Kidney epithelial cell (primary cell): ENCODE data around the gene CIZ1.

DNA sequence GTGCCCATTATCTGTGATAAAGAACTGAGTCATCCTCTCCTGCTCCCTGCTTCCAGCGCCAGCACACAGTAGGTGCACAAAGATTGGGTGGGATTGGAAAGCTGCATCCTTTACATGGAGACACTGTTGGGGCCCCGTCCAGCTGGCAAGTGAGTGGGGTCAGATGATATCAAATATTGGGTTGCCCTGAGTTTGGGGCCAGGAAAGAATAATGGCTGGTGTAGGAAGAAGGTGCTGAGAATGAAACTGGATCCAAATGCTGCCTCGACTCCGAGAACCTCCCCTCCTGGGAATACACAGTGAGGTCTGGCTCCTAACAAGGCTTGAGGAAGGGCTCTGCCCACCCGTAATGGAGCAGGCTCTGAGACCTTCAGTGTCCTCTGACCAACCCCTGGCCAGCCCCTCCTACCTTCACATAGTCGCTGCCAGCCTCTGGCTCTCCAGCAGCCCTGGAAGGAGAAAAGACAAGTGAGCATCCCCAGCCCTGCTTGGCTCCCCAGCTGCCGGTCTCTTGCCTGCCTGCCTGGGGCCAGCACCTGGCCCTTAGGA is 17.2 kb downstream of the SH2D3C start:
- RAMPAGE, long total RNA: no peak
- RRBS: no CpG with 5 or more reads among the region's 7 CpGs

DNA sequence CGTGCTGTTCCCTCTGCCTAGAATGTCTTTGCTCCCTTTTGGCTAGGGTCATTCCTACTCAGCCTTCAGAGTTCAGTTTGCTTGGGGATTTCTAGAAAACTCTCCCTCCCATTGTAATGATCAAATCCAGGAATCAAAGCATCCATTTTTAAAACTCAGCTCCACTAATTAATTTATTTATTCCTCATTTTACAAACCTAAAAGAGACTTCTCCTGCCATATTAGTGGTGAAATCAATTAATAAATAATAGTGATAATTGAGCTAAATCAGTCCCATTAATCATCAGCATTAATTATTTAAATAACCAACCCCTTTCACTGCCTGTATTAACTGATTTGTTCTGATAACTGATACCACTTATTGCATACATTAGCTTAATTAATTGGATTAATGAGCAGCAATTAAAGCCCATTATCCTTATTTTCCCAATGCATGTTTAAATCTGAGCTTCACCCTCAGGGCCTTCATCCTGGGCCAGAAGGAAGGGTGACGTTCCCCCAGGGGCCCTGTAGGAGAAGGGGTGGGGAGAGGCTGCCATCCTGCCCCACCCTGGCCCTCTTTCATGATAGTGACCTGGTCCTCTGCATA is 12.7 kb downstream of the SH2D3C start:
- RAMPAGE, long total RNA: no peak
- RRBS: no CpG with 5 or more reads among the region's 2 CpGs

DNA sequence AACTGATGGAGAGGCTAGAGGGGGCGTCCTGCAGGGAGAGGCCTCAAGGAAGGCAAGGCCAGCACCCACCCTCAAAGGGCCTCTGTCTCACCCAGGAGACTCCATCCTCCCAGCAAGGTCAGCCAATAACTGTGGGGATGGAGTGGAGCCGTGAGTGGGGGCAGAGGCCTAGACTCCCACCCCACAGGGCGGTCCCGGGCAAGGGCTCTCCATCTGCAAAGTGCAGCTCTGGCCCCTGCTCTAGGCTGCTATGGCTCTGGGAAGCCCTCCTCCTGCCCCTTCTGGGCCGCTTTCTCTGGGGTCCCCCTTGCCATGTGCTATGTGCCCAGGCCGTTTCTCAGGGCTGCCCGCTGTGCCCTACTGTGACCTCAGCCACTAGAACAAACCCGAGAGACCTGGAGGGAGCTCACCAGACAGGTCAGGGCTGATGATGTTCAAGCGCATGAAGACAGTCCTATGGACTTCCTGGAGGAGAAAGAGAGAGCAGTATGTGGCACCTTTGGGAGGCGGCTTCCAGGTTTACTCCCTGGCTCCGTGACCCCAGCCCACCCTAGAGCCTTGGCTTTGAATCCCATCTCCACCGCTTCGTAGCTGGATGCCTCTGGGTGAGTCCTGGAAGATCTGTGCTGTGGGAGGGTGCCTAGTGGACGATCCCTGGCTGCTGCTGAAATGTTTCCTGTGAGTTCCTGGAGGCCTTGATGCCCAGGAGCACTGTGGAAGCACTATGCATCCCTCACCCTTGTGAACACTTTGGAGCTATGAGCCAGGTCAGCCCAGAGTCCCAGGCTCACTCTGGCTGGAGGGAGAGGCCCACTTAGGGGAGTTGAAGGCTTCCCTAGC is 14.3 kb downstream of the FPGS start:
- RAMPAGE, long total RNA: no peak
- RRBS: no CpG with 5 or more reads among the region's 14 CpGs

DNA sequence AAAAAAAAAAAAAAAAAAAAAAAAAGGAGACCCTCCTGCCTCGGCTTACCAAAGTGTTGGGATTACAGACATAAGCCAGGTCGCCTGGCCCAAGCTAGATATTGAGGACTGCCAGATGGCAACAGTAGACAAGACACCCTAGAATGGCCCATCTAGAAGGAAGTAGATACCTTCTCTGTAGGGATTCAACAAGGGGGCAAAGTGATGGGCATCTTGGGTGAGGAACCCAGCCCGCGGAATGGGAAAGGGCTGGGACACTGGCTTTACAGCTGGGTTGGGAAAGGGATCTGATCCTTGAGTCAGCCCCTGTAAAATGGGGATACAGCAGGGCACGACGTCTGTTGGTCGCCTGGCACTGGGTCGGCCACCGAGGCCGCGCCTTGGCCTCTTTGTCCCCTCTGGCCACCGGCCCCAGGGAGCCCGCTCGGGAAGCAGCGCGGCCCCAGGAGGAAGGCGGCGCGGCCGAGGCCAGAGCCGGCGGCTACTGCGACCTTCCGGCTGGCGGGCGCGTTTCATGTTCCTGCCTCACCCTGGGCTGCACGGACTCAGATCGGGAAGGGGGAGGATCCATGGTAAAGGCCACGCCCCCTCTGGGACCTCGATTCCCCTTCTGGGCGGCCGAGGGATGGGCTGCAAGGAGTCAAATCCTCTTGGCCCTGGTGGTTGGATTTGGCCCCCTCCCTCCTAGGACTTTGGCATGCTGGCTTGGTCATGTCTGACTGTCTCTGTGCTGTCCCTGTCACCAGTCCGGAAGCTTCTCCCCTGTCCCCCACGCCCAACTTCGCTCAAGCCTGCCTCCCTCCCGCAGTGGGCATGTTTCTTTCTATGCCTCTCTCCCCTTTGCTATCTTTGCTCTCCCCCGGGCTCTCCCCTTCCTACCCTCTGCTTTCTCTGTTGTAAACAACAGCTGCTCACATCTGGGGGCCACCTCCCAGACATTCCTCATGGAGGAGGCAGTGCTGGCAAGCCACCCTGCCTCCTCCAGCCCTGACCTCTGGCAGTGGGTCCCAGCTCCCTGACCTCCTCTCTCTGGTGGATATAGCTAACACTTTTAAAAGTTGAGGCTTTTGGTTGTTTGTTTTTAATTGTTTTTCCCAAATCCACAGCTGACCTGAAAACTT is 25.7 kb downstream of the FPGS start:
- RAMPAGE, long total RNA: no peak
- RRBS: 6% methylated on average over 10 of the region's 38 CpGs

- RAMPAGE, long total RNA: no peak
- RRBS: no CpG with 5 or more reads among the region's 8 CpGs
Measured at GRCh38 chr9:127882527-127882945, 5.1 kb upstream of the AK1 start.

GRCh38 chr9:127884312-127884876 is 6.9 kb upstream of the AK1 start:
- RAMPAGE, long total RNA: no peak
- RRBS: no CpG with 5 or more reads among the region's 11 CpGs

- RAMPAGE, long total RNA: no peak
- RRBS: no CpG with 5 or more reads among the region's 1 CpG
Measured at GRCh38 chr9:127918220-127918647, 1.4 kb upstream of the ST6GALNAC4 start.

GRCh38 chr9:127927133-127927862 is 3.3 kb downstream of the PIP5KL1 start:
- RAMPAGE, long total RNA: start-site peak on the minus strand at chr9:127927421-127927532, 7 and 9 reads in 2 replicates
- RRBS: 2% methylated on average over 18 of the region's 54 CpGs

DNA sequence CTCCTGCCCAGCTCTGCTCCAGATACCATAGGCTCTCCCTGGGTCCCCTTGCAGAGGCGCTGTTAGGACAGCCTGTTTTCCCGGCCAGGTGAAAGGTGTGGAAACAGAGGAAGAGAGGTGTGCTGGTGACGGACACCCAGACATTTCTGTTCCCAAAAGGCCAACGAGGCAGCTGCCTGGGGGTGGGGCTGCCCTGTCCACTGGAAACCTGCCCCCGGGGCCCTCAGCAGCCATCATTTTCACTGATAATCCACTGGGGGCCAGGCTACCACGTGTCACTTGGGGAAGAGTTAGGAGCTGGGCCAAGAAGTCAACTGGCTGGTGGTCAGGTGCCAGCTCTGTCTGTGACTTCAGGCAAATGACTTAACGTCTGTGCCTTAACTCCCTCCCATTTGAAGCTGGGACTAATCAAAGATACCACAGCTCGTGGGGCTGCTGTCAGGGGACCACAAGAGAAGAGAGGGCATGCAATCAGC is 12.1 kb upstream of the DPM2 start:
- RAMPAGE, long total RNA: no peak
- RRBS: no CpG with 5 or more reads among the region's 8 CpGs

GRCh38 chr9:127950298-127951487 is 13.0 kb upstream of the DPM2 start:
- RAMPAGE, long total RNA: no peak
- RRBS: 45% methylated on average over 9 of the region's 33 CpGs

DNA sequence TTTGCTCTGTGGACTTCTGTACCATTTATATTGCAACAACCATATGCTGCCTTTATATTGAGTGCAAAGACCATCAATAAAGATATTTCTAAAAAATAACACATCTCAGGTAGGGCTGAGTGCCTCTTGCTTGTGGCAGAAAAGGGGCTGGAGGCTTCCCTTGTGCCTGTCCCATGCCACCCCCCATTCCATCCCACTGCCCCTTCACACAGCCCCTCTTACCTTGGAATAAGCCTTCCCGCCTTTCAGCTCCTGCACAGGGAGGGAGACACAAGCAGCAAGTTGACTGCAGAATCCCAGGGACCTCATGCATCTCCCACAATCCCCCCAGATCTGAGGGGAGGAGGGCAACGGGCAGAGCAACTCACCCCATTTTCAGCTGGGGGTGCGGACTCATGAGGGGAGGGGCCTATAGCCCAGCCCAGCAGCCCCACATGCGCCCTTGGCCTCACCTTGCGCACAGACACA is 15.7 kb upstream of the DPM2 start:
- RAMPAGE, long total RNA: no peak
- RRBS: no CpG with 5 or more reads among the region's 5 CpGs

DNA sequence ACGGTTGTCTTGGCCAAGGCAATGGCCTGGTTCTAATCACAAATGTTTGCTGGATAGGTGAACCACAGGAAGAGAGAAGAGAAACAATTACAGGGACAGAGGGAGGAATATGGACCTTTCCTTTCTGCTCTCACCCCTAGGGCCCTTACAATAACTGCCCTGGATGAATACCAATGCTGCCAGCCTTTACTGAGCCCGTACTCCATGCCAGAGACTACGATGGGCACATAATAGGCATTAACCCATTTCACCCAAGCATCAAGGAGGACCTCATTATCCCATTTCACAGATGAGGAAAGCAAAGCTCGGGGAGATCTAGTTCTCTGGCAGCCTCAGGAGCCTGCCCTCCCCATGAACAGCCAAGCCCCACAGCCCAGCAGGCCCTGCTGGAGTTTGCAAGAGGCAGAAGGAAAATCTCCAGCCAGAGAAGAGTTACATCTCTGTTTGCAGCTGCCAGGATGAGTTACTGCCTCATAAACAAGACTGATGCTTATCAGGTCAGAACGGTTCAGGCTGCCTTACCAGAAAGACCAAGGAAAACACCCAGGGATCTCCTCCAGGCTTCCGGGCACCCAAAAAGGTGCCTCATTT is 11.4 kb downstream of the EEIG1 start:
- RAMPAGE, long total RNA: no peak
- RRBS: no CpG with 5 or more reads among the region's 6 CpGs

DNA sequence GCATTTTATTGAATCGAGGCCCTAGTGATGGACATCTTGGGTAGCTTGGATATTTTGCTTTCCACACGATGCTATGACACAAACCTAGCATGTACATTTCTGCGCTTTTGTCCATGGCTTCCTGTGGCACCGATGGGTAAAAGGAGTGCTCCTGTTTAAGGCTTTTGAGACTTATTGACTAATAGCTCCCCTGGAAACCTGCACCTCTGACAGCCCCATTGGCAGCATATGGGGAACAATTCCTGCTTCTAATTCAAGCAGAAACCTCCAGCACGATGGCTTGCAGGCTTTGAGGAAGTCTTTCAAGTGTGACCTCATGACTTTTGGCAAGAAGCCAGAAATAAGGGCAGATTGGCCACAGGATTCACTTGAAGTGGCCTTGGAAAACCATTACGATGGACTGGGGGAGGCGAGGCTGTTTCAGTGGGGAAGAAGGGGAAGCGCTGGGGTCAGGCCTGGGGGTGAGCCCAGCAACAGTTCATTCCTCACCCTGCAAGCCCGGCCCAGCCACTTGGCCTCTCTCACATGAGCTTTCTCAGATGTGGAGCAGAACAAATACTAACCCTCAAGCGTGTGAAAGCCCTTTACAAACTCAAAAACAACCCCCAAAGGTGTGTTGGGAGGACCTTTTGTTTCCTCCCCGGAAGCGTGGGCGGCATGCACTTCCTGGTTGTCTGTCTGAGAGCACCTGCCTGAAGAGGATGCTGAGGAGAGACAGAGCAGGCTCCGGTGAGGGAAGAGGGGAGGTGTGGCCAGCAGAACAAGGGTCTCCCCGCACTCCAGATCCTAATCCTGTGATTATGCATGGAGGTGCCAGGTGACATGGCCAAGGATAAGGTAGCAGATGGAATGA is 26.8 kb upstream of the EEIG1 start:
- RAMPAGE, long total RNA: no peak
- RRBS: 55% methylated on average over 4 of the region's 15 CpGs

DNA sequence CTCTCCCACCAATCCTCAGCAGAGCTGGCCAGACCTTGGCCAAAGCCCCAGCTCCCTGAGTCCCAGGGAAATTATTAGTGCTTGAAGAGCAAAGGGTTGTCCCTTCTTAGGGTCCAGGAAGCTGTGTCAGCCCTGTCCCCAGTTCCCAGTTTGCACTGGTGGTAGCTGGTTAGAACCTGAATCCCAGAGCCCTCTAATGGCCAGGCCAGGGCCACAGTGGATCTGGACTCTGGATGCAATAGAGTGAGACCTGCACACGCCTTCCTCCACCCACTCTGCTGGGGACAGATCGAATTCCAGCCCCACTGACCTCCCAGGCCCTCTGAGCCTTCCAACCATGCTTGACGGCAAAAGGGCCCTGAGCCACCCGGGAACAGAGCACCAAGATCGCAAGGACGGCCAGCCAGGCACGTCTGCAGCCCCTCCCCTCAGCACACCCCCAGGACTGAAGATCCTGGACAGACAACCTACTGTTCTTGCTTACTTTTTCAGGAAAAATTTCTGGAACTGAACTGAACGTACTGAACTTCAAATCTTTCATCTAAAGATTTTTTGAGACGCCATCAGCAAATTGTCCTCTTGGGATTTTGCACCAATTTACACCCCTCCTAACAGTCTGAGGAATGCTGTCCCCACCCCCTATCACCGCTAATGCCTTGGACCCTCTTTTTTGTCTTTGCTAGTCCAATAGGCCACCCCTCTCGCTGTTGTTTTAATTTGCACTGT is 23.6 kb downstream of the NAIF1 start:
- RAMPAGE, long total RNA: no peak
- RRBS: no CpG with 5 or more reads among the region's 11 CpGs

DNA sequence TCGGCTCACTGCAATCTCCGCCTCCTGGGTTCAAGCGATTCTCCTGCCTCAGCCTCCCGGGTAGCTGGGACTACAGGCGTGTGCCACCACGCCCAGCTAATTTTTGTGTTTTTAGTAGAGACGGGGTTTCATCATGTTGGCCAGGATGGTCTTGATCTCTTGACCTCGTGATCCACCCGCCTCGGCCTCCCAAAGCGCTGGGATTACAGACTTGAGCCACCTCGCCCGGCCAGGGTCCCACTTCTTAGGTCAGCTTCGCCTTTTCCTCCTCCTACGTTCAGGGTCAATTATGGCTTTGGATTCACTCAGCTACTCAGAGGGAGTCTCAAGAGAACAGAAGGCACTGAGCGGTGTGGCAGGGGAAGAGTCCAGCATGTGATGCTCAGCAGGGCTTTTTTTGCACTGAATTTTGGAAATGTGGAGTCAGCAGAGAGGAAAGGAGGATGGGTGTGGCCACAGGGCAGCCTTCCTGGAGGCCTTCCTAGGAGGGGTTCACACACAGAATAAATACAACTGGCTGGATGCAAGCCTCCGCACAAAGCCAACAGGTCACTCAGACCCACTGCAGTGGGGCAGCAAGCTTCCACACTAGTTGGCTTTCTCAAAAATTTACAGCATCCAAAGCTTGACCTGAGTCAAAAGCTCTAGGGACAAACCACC is 4.9 kb downstream of the NAIF1 start:
- RAMPAGE, long total RNA: no peak
- RRBS: no CpG with 5 or more reads among the region's 17 CpGs

DNA sequence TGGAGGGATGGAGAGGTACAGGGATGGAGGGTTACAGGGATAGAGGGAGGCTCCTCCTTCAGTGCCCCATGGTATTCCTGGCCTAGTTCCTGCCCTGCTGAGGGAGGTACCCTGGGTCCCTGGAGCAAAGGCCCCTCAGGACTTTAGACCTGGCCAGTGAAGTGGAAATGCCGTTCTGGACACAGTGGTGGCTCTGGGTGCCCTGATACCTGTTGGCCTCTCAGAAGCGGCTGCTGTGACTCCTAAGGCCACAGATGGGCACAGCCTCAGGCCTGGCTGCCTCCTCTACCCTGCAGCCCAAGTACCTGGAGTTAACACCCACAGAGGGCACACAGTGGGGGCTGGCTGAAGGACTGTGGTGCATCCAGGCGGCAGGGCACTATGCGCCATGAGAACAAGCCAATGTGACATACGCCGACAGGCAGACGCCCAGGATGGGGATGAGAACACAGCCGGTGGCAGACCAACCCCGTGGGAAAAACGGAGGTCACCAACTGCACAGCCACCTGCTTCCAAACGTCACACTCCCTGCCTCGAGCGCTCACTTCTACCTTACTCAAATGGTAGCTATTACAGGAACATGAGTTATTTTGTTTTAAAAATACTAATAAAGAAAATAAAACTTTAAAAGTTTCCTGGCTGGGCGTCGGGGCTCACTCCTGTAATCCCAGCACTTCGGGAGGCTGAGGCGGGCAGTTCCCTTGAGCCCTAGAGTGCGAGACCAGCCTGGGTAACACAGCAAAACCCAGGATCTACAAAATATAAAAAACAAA is 8.2 kb downstream of the PTGES2 start:
- RAMPAGE, long total RNA: no peak
- RRBS: no CpG with 5 or more reads among the region's 18 CpGs

- RAMPAGE, long total RNA: no peak
- RRBS: no CpG with 5 or more reads among the region's 10 CpGs
Measured at GRCh38 chr9:128141876-128142624, 7.2 kb upstream of the LCN2 start.

GRCh38 chr9:128160754-128161787 is 1.0 kb downstream of the BBLN start:
- RAMPAGE, long total RNA: no peak
- RRBS: 2% methylated on average over 8 of the region's 24 CpGs

DNA sequence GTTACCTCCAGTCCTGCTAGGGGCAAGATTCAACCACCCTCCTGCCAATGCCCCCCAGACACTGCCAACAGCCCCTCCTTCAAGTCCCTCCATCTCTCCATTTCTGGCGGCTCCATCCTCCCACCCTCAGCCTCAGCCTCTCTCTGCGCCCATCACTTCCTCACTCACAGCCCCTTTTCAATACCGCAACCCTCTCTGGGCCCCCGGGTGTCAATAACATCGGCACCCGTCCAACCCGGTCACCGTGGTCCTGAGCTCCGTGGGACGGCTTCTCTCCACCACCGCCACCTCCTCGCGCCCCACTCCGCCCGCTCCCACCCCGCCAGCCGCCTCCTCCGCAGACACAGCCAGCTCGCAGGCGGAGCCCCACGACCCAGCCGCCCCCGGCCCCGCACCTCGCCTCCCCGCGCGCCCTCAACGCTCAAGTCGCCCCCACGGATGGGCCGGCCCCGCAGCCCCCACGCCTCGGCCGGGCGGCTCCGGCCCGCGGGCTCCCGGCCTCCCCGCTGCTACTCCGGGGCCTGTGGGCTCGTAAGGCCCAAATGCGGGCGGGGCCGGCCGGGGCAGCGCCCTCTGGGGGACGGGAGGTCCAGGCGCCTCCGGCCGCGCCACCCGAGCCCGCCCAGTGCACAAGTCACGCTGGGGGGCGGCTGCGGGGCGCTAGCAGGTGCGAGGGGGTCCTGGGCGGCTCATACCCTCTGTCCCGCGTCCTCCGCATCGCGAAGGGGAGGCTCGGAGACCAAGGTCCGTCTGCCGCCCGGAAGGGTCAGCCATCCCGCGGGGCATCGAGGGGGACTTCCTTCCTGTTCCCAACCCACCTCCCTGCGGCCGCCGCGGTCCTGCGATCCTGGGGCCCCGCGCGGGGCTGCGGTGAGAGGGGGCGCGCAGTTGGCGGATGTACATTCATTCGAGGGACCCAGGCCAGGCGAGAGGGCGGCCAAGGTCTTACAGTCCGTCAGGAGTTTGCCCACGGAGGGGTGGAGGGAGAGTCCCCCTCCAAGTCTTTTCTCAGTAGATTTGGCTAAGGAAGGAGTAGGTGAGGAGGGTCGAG is at the start of gene CIZ1:
CIZ1 (minus strand) TSS at position 536 of the 1,051 bp plus-strand sequence.
- RAMPAGE, long total RNA: start-site peak on the minus strand centred at position 757 of the sequence, 76 bp wide, 21 and 159 reads in 2 replicates
- RRBS: under 1% methylated on average over 19 of the region's 92 CpGs

DNA sequence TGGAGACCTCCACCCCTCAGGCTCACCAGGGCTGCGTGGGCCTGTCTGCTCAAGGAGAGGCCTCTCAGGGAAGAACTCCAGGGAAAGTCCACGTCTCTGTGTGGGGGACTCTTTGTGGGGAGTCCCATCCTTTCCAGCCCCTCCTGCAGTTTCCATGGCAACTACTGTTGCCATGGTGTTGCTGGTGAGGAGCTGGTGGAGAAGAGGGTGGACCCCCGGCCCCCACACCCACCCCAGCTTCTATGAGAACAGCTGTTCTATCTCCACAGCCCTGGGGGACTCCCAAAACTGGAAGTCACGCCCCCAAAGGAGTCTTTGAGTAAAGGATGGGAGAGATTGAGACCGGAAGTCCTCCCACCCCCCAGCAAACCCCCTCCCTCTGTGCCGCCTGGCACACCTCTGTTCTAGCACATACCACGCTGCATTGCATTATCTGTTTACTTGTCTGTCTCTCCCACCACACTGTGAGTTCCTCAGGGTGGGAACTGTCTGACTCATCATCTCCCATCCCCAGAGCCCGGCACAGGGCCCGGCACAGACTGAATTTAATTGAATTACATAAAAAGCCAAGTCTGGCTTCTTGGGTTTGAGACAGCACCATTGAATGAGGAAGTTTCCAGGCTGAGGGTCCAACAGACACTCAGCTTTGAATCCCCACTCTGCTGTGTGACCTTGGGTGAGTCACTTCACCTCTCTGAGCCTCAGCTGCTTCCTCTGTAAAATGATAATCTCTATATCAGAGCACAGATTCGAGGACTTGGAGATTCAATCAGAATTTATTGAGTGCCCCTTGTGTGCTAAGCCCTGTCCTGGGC is 12.7 kb downstream of the DNM1 start:
- RAMPAGE, long total RNA: no peak
- RRBS: no CpG with 5 or more reads among the region's 10 CpGs